ENCODE results near the gene SPART.

DNA sequence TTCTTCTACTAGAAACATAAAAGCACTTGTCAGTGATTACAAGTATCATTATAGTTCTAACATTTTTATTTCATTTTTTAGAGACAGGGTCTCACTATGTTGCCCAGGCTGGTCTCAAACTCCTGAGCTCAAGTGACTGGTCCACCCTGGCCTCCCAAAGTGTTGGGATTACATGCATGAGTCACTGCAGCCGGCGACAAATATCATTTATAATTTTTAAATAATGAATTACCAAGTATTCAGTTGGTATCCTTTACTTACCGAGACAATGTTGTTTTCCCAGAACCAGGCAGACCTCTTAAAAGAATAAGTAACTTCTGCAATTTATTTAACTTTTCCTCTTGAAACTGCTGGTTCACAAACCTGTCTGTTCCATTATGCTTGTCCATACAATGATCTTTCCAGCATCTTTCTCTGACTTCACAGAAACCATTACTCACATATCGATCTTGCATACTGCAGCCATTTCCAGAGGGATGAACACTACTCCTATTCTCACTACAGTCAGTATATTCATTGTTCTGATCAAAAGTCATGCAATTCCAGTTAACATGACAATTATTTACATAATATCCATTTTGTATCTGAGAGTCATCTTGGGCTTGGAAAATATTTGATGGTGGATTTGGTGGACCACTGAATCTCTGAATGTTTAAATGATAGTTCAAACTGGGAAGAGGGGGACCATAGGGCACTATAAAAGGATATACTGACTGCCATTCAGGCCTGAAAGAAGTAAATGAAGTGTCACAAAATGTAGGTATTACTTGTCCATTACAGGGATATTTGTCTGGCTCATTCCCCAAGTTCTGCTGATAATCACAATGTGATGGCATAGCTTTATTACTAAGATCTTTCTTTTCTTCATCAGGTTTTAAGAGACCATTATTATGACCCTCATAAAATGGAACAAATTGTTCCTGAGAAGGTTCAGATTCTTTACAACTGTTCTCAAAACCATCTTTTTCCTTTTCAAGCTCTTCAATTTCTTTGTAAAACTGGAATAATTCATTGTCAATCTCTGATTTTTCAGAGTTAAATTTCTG lies 2.8 kb downstream of the N4BP2L2 start:
- PRO-cap: no peak

DNA sequence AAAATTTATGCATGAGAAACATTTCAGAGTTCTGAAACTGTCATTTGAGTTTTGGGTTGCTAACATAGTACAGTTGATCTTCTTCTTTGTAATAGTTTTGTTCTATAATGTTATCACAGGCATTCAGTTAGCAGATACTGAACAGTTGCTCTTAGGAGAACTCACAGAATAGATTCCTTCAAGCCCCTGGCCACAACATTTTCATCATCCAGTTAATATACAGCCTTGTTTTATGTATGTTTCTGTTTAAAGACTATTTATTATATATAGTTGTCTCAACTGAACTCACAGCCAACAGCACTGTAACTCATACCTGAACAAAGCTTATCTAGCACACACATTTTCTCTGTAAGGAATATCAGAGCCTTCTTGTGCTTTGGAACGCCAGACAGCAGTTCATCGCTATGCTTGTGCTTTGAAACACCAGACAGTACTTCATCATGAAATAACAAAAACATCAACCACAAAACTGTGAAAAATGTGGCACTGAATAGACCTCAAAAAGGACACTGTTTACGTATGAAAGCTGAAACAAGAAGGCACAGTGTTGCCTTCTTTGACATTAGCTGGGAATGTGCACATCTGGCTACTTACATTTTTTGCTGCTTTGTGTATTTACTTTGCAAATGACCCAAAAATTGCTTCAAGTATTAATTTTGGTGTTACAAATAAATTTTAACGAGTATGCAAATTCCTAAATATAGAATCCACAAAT lies 160.1 kb downstream of the PDS5B start:
- PRO-cap: no peak

GRCh38 chr13:33221241-33221965 lies 64.2 kb downstream of the STARD13 start:
- PRO-cap: no peak

DNA sequence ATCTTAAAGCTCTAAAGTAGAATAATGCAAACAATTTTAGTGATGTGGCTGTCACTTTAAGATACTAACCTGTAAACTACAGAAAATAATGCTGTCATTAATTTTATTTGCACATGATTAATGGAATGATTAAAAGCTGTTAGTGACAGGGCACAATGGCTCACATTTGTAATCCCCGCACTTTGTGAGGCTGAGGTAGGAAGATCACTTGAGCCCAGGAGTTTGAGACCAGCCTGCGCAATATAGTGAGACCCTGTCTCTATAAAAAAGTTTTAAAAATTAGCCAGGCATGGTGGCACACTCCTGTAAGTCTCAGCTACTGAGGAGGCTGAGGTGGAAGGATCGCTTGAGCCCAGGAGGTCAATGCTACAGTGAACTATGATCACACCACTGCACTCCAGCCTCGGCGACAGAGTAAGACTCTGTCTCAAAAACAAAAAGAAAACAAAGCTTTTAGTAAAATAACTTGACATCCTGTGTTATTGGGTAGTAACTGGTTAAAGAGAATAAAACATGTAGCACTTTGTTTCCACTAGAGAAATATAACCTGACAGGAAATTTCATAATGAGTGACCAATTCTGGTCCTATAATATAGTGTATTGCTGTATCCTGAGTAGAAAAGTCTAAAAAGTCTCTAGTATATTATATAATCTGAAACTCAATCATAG lies 2.8 kb downstream of the STARD13 start:
- PRO-cap: no peak

DNA sequence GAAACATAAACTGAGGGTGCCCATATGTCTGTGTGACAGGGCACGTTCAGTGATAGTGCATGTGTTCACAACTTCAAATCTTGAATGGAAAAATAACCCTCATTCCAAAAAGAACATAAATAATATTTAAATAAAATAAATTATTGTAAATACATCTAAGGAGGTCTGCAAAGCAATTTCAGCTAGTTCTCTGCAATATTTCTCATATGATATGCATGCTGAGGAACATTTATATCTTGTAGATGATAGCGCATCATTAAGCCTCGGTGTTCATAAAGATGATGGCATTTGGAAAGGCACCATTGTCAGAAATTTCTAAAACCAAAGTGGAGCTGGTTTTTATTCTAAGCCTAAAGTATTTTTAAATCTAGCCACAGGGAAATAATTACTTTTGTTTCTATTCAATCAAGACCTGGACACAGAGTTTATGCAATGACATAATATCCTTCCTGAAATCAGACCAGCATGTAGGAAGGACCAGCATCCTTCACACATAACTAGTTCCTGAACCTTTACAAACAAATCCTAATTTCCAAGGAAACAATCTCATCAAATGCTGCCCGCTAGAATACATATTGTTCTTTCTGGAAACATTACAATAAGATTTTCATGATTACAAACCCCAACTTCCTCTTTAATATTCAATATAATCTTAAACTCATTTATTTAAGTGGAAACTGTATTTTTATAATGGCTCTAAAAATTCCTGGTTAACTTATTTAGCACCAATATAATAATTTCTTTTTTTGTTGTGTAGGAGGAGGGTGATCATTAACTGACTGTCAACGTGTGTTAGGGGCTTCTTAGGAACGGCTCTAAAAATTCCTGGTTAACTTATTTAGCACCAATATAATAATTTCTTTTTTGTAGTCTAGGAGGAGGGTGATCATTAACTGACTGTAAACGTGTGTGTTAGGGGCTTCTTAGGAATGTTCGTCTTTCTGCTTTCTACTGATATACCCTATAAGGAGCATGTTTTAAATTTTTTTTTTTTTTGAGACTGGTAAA lies 1.5 kb downstream of the STARD13 start:
- PRO-cap: no peak

- PRO-cap: no peak
Measured at GRCh38 chr13:33314000-33314368, 28.4 kb upstream of the STARD13 start.

- PRO-cap: no peak
Measured at GRCh38 chr13:33349807-33350933, 64.6 kb upstream of the STARD13 start.

GRCh38 chr13:33363200-33363803 lies 77.7 kb upstream of the STARD13 start:
- PRO-cap: no peak

GRCh38 chr13:33537640-33538423 lies 252.3 kb upstream of the STARD13 start:
- PRO-cap: no peak

GRCh38 chr13:33541875-33543118 lies 256.7 kb upstream of the STARD13 start:
- PRO-cap: bidirectional peak, plus-strand start at chr13:33542706, minus-strand start at chr13:33542423; bidirectional peak, plus-strand start at chr13:33542831, minus-strand start at chr13:33542809; bidirectional peak, plus-strand start at chr13:33543064, minus-strand start at chr13:33542903

DNA sequence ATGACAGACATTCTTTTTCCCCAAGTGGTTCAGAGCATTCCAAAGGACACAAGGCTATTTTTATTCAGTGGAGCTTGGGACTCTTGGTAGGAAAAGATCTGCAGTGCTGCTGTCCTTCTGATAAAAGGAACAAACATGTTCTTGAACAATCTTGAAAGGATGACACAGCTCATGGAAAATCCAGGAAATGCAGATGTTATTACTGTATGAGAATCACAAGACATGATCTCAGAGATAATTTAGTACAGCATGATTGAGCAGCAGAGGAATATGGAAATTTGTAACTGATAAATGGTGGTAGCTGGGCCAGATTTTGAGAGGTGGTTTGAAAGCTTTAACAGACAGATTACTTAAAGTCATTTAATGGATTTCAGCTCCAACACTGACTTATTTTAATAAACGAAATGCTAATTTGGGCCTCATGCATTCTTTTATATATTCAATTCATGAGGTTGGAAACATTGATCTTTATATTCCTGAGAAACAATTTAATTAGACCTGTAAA lies 96.1 kb upstream of the RFC3 start:
- PRO-cap: no peak

DNA sequence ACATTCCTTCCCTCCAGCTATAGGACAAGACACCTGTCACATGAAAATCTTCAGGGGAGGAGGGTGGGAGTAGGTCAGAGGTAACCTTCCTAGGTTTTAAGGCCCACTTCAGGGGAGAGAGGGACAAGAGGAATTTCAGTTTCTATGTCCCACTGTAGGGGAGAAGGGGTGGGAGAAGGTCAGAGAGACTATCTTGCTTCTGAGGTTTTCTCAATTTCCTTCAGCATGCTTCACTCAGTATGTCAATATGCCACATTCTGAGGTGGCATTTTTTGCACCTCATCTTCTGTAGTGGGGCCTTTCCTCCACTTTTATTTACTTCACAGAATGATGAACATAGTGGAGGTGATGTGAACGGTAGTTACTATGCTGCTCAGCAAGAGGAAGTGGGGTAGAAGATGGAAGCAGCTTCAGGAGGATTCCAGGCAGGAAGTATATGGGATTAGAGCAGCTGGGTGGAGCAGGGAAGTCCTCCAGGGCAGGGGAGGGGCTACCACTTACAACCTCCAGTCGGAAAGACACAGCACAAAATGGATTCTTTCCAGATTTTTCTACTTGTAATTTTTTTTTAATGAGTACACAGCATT lies 73.0 kb upstream of the RFC3 start:
- PRO-cap: no peak

DNA sequence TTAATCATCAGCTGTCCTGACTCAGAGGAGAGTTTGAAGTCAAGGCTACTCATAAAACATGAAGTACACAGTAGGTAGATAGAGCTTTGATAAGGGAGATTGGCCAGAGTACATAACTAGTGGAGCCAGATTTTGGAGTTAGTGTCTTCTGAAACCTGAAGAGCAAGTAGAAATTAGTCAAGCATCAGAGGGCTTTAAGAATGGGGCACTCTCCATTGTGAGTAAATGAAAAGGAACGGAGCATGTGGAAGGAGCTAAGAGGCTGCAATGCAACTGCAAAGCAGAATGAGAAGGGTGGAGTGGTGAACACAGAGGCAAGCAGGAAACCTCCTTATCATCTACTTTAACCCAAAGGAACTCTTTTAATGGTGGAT lies 334.0 kb downstream of the RFC3 start:
- PRO-cap: no peak

DNA sequence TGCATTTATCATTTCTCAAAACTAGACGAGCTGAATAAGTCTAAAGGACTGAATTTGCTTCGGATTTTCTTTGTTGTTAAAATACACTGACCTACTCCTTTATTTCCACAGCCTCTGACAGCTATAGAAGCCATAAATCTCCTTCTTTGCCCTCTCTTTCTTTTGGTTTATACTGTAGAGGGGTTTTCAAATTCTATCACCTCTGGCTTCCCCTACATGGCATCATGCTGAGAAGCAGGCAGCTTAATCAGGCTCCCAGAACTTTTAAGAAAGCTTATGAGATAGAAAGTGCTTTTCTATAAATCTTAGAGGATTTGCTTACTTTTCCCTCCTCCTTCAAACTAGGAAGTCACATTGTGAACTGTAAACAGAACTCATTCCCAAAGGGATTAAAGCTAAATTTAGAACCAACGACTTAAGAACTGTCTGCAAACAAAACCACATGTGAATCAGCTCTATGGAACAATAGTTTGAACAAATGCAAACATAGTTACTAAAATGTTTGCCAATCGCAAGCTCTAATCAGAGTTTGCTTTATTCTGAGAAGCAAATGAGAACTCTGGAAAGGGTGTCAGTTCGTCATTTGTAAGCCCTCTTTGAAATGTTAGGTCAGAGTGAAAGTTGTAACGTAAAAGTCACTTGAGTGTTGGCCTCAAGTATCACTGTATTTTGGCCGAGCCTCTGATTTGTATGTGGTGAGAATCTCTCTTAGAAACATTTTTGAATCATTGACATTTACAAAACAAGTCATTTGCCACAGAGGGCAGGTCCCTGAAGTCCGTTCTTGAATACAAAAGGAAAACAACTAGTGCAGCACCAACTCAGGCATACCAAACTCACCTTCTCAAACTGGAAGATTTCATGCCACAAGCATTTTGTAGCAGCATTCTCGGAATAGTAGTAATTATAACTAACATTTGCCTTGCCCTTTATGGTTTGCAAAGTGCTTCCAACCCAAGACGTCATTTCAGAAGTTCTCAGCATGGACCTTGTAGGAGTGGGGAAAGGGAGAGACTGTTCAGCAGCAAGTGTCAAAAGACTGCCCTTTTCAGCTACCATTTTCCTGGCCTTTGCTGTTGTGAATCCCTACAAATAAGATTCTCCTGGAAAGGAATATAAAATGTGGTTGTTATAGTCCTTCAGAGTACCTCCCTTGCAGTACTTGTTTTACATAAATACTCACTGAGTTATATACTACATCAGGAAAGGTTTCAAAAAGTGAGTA lies 344.3 kb downstream of the RFC3 start:
- PRO-cap: no peak

DNA sequence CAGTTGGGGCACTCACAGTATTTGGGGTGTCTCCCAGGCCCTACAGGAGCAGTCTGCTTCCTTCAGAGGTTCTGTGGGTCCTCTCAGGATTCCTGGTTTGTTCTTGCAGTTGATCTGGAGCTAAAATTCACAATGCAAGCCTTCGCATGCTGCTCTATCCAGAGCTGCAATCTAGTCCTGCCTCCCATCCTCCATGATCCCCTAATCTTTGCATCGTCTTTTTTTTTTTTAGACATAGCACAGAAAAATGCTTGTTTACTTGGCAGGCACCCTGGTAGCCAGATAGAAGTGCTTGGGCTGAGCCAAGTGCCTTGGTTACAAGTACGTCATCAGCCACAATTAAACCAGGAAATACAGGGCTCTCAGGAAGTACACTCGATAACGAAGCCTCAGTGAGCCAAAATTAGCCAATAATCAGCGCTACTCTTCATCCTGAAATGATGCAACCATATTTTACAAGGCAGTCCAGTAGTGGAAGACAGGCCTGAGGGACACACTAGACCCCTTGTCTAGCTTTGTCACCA lies 194.1 kb upstream of the NBEA start:
- PRO-cap: no peak

DNA sequence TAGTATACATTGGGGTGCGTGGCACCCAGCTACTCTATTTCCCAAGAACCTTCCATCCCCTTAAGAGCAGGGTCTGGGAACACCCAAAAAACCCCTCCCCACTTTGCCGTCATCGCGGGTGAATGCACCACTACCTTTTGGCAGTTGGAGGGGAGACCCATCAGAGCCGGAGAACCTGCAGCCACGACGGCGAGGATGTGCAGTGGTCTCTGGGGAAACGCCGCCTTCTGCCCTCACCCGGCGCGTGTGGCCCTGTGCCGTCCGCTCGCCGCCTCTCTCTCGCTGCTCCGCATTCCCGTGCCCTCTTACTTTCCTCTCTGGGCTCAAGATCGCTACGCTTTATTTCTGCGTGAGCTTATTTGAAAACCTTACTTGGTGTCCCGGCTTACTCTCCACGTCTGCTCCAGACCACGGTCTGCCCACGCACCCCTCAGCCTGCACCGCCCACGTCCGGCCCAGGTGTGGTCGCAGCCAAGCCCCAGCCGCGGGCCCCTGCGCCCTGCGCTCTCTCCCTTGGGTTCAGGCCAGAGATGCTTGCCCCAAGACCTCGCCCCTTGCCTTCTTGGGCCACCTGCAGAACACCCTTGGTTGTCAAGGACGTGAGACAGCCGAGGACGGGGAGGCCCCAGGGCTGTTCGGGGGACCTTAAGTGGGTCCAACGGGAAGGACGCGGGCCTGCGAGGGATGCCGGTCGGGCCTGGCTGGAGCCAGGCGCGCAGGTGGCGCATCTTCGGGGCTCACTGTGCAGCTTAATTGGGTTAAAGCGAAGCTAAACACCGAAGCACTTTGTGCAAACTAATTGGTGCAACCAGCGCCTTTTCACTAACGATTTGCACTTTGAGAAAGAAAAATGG lies 2.0 kb upstream of the MAB21L1 start:
- PRO-cap: no peak

DNA sequence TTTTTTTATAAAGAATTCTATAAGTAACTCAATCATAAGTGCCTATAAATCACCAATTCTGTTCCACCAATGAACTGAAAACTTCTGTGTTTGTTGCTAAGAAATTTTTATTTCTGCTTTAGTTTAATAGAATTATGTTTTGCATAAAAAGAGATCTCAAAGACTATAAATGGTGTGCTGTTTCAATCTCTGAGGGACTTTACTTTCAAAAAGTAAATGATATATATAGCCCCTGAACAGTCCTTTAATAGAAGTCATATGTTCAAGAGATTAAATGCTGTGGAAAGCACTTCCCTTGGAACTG lies 283.0 kb downstream of the DCLK1 start:
- PRO-cap: no peak

- PRO-cap: no peak
Measured at GRCh38 chr13:36298427-36299252, 1.0 kb upstream of the CCDC169 start.

- PRO-cap: no peak
Measured at GRCh38 chr13:36344914-36345402, 1.2 kb downstream of the SPART start.

GRCh38 chr13:36346190-36347230 lies at the start of gene SPART:
SPART (minus strand) TSS chr13:36346394.
- PRO-cap: bidirectional peak, plus-strand start at chr13:36346645, minus-strand start at chr13:36346357